Mesenchymal stem cell of the bone marrow (primary cell): ENCODE measurements around the gene ARF1.

DNA sequence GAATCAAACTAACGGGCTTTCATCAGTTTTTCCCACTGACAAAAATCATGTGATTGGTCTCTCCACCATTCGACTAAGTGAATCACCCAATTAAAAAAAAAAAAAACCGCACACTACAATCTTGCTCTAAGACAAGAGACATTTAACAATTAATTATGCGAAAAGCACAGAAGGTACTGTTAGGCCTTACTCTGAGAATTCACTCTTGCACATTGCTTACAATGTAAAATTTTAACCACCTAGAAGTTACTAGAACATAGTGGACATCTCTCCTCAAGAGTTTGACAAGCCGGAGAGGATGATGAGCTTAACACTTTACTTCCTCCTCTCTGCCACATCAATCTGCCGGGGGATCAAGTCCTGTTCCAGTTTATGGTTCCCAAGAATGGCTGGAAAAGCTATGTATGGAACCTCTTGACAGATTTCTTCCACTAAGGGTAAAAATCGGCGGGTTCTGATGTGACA is 980 bp downstream of the ACBD3 start:
- CAGE, long polyA plus RNA: no peak

GRCh38 chr1:226185994-226186605 is 441 bp downstream of the ACBD3 start:
- CAGE, long polyA plus RNA: no peak

DNA sequence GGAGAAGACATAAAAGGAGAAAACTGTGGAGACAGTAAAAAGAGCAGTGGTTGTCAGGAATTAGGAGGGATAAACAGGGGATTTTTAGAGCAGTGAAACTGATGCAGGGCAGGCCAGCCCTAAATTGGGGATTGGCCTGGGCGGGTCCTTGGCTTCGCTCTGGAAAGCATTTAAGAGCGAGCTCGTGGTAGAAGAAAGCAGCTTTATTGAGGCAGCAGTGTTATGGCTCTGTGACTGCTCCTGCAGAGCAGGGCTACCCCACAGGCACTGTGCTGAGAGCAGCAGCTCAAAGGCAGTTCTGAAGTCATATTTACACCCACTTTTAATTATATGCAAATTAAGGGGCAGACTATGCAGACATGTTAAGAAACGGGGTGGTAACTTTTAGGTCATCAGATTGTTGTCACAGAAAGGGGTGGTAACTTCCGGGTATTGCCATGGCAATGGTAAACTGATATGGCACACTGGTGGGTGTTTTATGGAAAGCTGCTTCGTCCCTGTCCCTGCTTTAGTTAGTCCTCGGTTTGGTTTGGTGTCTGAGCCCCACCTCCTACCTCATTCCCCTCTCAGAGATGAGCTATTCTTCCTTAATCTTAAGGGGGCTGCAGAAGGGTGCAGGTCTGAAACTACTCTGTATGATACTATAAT is 6.7 kb downstream of the PARP1 start:
- CAGE, long polyA plus RNA: no peak

GRCh38 chr1:226436743-226437534 is 29.0 kb upstream of the PARP1 start:
- CAGE, long polyA plus RNA: no peak

GRCh38 chr1:226568013-226568800 is 19.6 kb downstream of the STUM start:
- CAGE, long polyA plus RNA: no peak

GRCh38 chr1:226664095-226665289 is 74.6 kb downstream of the ITPKB start:
- CAGE, long polyA plus RNA: no peak

GRCh38 chr1:226672114-226672803 is 66.8 kb downstream of the ITPKB start:
- CAGE, long polyA plus RNA: no peak

GRCh38 chr1:226703705-226703869 is 35.5 kb downstream of the ITPKB start:
- CAGE, long polyA plus RNA: no peak

GRCh38 chr1:226739600-226740505 is 771 bp upstream of the ITPKB start:
- CAGE, long polyA plus RNA: no peak

GRCh38 chr1:226828061-226828436 is 42.4 kb upstream of the PSEN2 start:
- CAGE, long polyA plus RNA: no peak

GRCh38 chr1:226875860-226876485 is 5.6 kb downstream of the PSEN2 start:
- CAGE, long polyA plus RNA: no peak

GRCh38 chr1:226892076-226892529 is 21.7 kb downstream of the PSEN2 start:
- CAGE, long polyA plus RNA: no peak

DNA sequence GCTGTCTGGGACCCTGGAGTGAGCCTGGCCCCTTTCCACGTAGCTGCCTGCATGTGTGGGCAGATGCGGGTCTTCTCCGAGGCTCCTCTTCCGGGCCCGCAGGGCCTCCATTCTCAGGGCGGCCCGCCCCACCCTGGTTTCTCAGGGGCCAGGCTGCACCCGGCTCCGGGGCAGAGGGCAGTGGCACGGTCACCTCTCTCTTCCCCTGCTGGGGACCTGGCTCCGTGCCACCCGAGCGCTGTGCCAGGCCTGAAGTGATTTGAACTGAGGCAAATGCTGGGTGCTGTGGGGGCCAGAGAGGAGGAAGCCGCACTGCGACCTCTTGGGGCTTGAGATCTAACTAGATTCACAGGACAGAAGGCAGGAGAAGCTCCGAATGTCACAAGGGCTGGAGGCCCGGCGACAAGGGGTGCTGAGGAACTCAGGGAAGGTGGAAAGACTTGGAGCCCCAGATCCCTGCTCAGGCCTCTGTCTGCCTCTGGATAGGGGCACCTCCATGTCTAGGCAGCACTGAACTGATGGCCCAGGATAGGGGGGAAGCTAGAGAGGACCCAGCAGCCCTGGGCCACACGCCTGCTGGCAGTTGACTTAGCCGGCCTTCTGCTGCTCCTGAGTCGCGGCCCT is 40.7 kb downstream of the COQ8A start:
- CAGE, long polyA plus RNA: no peak

GRCh38 chr1:226989714-226990912 is 50.0 kb downstream of the COQ8A start:
- CAGE, long polyA plus RNA: no peak

DNA sequence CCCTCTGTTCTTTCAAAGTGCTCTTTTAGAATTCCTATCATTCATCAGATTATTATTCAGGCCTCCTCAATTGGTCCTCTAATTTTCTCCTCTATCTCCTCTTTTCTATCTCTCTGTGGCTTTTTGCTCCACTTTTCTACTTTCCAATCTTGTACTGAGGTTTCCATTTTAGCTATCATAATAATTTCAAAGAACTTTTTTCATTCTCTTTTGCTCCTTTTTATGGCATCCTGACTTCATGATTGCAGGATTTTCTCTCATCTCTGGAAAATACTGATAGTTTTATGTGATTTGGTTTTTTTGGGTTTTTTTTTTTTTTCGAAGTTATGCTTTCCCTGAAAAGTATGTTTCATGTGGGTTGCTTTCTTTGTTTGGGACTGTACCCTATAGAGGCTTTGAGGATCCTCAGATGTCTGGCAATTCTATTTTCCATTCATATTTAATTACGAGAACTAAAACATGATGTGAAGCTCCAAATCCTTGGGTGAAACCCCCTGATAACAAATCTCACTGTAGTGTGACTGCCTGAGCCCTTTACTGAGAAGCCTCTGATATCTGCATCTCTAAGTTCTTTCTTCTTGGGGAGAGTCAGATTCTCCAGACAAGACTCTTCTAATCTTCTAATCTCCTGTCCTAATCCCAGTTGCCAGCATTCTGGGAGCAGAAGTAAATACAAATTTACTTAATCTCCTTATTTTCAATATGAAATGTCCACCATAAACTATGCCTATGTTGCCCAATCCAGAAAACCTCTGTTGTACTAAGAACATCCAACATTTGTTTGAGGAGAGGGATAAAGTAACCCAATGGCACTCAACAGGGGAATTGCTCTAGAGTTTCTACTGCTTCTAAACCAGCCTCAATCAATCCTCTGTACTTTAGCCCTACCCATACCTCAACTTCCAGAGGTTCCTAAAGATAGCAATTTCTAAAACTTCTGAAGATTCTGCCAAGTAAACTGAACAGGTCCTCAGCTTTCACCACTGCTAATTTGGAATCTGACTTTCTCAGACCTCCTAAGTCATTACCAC is 15.3 kb downstream of the CDC42BPA start:
- CAGE, long polyA plus RNA: no peak

DNA sequence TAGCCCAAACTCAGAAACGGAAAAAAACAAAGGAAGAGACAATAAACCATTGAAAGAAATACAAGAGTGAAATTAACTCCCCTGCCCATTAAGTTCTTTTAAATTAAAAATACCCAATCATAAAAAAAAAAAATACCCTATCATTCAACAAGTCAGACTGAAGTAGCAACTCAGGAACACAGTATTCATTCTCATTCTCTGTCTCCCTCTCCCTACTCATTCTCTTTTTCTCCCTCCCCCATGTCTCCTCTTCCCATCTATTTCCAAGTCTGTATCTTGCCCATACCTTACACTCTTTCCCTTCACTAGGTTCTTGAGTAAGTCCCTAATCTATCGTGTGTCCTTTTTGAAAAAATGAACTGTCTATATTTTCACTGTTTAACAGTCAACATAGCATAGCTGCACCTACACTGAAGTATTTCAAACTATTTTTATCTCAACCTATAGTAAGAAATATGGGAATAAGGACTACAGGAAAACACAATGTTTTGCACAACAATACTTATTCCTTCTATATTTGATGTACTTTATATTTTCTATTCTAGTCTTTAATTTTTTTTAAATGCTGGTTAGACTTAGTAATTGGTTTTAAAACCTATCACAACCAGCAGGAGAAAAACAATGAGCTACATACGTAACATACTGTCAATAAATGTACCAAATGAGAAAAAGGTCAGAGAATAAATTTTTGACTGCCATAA is 6.5 kb downstream of the CDC42BPA start:
- CAGE, long polyA plus RNA: no peak

DNA sequence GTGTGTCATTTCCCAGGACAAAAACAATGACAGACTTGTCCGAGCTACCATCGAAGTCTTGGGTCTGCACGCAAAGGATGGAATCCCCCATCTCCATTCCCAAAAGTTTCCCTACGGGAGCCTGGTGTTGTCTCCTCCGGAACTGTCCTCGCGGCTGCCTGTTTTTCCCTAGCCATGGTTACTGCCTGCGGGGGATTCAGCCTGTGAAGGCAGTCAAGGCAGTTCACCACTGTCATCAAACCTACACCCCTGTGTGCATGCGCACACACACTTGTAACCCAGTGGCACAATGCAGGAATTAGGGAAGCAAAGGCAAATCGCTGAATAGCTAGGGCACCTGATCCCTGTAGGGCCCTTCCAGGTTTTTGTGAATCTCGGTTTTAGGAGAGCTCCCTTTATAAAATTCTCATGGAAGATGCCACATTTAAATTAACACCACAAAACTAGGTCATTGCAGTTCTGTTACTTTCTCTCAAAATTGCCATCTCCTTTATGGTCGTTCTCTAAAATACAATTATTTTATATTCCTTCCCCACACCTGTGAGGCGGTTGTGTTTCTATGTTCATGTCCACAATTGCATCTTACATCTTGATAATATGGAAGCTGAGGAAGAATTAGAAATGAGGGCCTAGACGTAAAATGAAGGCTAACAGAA is 934 bp upstream of the CDC42BPA start:
- CAGE, long polyA plus RNA: no peak

- CAGE, long polyA plus RNA: no peak
Observed at GRCh38 chr1:227558844-227559408, 4.4 kb upstream of the ZNF678 start.

DNA sequence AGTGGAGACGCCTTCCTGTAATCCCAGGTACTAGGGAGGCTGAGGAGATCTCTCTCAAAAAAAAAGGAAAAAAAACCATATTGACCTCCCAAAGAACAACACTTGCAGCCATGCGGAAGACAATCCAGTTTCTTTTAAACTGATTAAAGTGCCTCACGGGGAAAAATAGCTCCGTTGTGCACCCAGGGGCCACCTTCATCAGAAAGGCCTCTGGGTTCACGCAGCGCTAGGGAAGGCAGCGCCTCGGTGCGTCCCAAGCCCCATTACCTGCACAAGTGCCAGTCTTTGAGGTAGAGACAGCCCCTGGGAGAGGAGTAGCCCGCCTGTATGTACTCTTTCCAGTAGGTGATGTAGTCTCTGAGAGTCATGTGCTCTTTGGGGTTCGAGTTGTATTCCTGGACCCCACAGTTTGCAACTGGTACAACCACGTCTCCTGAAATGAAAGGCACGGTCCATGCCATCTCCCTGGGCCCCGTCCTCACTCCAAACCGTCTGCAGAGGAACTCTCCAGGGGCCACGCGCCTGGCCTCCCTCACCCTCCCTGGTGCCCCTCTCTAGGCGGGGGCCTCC is 633 bp downstream of the JMJD4 start:
- CAGE, long polyA plus RNA: no peak

DNA sequence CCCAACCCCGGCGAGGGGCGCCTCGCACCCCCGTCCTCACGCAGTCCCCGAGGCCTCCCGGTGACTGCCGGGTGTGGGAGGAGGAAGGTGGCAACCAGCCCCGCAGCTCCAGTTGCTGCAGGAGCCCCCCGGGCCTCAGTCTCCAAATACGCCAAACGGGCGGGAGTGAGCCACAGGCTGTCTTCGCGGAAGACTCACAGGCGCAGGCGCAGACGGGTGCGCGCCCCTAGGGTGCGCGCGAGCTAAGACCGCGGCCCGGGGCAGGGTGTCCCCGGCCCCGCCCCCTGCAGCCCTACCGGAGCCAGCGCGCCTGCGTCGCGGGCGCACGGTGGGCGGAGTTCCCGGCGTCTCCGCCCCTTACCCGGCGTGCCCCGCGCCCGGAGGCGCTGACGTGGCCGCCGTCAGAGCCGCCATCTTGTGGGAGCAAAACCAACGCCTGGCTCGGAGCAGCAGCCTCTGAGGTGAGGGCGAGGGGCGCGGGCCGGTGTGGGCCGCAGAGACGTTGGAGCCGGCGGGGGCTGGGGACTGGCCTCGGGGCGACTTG is at the start of gene ARF1:
TSS of gene ARF1 (plus strand) at position 404 of the 544 bp plus-strand sequence.
- CAGE, long polyA plus RNA: start-site peak on the plus strand centred at position 409 of the sequence, 25 bp wide, 54 and 401 reads in 2 replicates